Ascending aorta (tissue), 1 donor: ENCODE measurements around the gene SLMAP.

DNA sequence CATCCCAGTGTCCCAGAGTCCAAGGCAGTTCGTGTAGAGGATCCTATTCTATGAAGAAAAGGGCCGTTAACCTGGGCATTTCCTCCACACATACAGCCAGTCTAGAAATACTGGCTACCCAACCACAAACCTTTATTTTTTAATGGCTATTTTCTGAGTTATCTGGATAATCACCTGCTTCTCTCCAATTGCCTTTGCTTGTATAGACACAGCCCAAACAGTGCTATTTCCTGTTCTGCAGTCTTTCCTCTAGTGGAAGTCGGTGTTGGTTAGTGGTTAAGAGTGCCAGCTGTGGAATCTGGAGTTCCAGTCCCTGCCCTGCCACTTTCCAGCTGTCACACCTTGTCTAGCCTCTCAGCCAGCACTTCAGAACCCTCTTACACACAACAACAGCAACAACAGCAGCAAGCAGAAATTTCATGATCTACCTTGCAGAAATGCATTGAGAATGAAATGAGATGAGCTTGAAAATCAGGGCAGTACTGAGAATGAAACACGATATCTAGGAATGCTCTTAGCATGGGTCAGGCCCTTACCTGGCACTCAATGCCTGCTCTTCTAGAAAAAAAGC, 3.1 kb upstream of the WNT5A start:
- PRO-cap: no peak

DNA sequence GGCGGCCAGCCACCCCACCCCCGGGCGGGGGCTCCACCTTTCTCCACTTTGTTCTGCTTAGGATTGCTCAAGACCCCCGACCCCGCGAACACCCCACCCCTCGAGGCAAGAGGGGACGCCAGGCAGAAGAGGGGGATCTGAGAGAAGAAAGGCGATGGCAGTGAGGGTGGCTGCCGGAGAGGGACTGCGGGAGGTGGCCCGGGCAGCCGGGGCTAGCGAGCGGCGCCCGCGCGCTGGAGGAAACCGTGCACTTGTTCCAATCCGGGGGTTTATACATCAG, 563 bp downstream of the ERC2 start:
- PRO-cap: no peak

DNA sequence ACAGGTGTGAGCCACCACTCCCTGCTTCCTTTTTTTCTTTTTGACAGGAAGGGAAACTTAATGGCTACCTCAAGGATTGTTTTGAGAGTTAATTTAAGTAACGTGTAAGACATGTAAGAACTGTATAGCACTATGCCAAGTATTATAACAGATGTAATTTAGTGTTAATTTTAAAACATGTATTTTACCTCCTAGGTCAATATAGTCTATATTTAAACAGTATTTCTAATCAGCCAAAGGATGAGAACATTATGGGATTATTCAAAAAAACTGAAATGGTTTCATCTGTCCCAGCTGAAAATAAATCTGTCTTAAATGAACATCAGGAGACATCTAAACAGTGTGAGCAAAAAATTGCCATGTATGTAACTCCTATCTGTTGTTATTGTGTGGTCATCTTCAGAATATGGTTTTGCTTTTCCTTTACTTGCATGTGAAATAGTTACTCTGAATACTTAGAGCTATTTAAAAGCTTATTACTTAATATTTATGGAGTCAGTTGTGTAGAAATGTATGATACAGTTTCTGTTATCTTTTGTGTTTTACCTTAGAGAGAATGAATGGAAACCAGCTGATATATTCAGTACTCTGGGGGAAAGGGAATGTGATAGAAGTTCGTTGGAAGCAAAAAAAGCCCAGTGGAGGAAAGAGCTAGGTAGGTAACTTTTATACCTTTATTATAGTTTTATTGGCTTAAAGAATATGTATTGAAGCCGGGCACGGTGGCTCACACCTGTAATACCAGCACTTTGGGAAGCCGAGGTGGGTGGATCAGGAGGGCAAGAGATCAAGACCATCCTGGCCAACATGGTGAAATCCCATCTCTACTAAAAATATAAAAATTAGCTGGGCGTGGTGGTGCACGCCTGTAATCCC, 9.7 kb downstream of the CCDC66 start:
- PRO-cap: no peak

GRCh38 chr3:56974396-56975180, 85.9 kb upstream of the SPATA12 start:
- PRO-cap: no peak

GRCh38 chr3:56984551-56984945, 75.9 kb upstream of the SPATA12 start:
- PRO-cap: no peak

- PRO-cap: no peak
Measured at GRCh38 chr3:57595914-57596364, 1.2 kb downstream of the ARF4 start.

DNA sequence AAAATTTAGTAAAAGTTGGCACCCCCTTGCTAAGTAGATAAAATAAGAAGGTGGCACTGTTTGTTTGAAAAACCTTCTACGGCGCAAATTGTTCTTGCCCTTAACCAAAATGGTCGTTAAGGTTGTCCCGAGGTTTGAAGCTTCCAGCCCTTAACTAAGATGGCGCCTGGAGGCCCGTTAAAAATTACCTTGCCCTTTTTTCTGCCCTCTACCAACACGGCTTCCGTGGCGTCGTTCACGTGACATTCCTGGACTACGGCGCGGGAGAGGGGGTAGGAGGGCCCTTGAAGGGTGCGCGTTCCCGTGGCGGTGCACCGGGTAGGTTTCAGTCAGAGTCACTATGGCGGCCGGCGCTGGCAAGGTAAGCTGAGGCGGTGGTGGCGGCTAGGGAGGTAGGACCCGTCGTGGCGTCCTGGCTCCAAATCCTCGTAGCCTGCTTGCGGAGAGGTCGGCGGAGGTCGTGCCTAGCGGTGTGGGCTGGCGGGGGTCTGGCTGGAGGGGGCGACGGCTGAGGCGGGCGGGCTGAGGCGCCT, at the start of gene SLMAP:
Gene SLMAP (plus strand): TSS at position 328 of the 533 bp plus-strand sequence.
- PRO-cap: unidirectional peak, plus-strand start at position 332 of the sequence

- PRO-cap: no peak
Measured at GRCh38 chr3:57803540-57804178, 47.5 kb downstream of the SLMAP start.

DNA sequence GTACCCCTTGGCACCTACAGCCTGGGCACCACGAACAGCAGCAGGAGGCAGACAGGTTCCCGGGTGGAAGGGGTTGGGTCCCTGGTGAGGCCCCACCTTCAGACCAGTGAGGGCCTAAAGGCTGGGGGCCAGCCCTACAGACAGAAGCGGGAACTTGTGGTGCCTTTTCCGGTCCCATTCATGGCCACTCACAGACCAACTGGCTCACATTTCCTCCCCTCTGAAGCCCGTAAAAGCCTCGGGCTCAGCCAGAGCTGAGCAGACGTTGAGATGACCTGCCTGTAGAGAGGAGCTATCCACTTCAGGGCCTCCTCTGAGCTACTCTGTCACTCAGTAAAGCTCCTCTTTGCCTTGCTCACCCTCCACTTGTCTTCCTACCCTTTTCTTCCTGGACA, 53.4 kb downstream of the SLMAP start:
- PRO-cap: no peak

DNA sequence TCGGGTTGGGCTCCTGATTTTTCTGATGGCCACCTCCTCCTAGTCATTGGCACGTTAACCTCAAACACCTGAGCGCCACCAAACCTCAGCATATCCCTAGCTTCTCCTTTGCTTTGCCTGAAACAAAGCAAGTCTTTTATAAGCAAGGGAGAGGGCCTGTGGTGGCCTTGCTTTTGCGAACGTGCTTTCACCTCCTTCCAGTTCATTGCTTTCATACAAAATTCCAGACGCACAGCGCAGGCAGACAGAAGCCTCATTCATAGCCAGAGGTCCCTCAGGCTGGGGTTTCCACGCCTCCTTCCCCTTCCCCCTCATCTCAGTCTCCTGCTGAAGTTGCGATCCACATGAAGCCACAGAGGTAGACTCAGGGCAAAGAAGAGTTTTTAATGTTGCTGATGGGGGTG, 59.5 kb upstream of the FLNB start:
- PRO-cap: no peak

- PRO-cap: no peak
Measured at GRCh38 chr3:57958659-57959643, 49.3 kb upstream of the FLNB start.

DNA sequence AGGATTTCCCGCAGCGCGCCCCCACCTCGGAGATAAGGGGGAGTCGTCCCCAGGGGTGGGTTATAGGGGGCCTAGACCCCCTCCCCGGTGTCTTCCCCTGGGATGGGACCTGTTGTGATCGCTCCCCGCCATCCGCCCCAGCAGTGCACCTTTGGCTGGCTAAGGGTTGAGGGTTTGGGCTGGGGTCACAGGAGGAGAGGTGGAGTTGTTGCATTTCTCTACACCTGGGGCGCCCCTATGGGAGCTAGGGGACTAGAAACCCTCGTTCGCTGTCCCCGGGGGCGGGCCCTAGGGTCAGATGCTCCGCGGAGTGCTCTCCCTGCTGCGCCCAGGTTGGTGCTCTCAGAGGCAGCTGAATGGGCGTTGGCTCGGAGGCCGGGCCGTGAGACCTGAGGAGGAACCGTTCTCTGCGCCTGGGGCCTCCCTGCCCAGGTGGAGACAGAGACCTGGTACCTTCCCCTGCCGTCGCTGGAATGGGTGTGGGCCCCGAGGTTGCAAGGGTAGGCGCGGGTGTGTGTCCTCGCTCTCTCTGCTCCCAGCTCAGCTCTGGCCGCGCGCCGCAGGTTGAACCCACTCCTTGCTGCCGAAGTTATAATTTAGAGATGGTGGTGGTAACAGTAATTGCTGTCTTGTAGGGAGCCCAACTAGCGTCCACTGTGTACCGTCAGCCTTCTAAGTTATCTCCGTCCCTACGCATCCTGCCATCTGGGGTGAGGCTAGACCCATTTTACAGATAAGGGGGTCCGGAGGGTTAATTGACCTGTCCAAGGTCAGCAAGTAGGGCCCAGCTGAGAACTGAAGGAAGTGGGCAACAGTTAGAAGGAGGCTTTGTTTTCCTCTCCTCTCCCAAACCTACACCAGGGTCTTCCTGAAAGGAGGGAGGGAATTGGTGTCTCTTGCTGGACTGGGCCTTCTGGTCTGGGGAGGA, 974 bp downstream of the FLNB start:
- PRO-cap: no peak

DNA sequence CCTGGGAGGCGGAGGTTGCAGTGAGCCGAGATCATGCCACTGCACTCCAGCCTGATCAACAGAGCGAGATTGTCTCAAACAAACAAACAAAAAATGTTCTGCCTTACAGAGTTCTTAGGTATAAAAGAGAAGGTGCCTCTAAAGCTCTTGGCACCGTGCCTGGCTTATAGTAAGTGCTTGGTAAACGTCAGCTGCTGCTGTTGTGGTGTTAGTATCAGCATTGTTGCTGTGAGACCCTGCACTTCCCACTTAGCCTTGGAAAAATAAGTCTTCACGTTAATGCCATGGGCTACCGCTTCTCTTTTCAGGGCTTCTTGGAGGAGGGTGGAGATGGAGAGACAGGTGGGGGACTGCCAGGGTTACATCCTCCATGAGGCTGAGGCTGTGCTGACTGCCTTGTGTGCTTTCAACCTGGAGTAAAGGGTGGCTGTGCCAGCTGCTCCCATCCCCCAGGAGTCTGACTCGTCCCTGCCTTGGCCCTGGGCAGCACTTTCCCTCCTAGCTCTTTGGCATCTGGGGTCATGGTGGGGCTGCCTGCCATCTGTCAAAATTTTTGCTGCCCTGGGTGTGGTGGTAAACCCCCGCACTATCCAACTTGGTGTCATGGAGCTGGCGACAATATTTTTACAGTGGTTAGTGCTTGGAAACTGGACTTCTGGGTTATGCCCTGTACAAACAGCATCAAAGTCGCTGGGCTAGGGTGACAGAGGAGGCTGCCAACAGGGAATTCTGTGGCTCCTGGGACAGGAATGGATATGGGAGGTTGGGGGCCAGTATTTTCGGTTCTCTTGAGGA, 17.8 kb downstream of the FLNB start:
- PRO-cap: no peak

GRCh38 chr3:58052290-58052873, 44.2 kb downstream of the FLNB start:
- PRO-cap: no peak

DNA sequence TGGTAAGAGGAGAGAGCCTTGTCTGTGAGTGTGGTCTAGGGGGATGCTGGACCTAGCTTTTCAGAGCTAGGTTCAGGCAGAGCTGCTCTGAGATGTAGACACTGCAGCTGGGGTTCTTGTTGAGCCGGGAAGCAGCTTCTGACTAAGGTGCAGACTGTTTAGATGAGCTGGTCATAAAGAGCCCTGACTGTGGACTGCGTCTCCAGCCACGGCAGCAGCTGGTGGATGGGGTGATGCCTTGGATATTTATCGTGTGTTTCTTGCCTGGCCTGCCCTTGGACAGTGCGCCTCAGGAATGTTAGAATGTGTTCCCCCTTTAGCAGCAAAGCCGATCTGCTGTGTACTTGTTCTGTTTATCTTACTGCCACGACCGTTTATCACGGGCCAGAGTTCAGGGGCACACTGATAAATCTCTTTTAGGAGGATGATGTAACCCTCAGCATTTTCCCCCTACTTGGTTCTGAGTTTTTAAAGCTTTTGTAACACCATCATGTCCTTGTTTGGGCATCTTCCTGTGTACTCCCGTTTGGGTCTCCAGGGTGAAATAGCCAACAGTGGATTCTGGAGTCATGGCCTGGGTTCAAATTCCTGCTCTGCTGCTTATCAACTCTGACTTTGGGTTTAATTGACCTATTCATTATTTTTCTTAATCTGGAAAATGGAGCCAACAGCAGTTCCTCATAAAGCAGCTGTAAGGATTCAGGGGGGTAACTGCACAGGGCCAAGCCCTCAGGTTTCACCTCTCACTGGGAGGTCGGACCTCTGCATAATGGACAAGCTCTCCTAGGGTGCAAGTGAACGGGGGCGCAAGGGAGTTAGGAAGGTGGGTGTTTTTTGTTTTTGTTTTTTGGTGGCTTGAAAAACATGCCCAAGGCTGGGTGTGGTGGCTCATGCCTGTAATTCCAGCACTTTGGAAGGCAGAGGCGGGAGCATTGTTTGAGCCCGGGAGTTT, 51.4 kb downstream of the FLNB start:
- PRO-cap: unidirectional peak, minus-strand start at position 335 of the sequence

DNA sequence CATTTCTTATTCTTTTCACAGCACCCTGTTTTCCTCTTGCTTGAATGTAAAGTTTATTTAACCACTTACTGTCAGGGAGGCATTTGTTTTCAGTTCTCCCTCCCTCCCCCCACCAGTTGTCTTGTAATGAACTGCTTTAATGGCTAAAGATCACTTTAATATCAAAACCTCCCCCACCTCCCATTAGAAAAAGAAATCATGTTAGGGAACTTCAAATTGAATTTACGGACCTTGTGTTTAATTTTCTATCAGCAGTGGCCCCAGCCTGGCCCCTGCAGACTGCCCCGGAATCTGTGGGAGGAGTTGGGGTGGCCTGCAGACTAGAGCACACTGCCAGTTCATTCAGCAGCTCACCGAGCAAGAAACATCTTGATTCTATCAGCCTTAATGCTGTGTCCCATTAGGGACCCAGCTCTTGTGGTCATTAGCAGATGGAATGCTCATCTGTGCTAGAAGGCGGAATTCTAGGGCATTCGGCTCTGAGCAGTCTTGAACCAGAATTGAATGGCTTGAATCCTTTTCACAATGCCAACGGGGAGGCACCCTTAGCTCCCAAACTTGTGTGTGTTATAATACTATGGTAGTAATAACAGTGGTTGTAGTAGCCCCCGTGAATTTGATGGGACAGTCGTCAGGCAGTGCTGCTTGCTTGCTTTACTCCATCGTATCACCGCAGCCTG, 54.3 kb downstream of the FLNB start:
- PRO-cap: no peak

- PRO-cap: no peak
Measured at GRCh38 chr3:58067935-58068805, 59.9 kb downstream of the FLNB start.

DNA sequence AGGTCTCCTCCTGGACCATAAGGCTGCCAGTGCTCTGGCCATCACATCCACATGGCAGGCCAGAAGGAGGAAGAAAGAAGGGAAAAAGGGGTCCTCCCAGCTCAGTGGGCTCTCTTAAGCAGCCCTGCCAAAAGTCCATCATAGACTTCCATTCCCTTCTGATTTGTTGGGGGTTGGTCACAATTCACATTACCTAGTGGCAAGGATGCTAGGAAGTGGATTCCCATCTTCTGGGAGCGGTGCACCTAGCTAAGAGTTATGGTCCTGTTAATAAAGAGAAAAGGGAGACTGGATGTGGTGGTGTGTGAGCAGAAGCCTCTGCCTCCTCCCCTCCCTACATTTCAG, 75.4 kb downstream of the DNASE1L3 start:
- PRO-cap: no peak

- PRO-cap: no peak
Measured at GRCh38 chr3:58165082-58166007, 45.4 kb downstream of the DNASE1L3 start.

DNA sequence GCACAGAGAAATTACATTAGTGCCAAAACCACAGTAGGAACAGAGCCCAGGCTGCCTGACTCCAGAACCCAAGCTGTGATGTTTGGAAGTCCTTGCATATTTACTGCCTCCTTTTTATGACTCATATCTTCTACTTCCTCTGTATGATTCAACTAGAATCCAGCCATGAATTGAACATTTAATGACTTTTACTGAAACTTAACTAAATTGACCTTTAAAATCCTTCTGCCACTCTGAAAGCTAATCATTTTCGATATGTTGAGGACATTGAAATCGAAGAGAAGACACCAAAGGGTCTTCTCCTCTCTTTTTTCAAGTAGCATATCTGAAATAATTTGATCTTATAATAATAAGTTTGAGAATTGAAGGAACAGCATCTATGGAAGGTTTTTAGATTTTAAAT, 33.8 kb upstream of the RPP14 start:
- PRO-cap: no peak